ENCODE measurements around a stretch of chr16.

DNA sequence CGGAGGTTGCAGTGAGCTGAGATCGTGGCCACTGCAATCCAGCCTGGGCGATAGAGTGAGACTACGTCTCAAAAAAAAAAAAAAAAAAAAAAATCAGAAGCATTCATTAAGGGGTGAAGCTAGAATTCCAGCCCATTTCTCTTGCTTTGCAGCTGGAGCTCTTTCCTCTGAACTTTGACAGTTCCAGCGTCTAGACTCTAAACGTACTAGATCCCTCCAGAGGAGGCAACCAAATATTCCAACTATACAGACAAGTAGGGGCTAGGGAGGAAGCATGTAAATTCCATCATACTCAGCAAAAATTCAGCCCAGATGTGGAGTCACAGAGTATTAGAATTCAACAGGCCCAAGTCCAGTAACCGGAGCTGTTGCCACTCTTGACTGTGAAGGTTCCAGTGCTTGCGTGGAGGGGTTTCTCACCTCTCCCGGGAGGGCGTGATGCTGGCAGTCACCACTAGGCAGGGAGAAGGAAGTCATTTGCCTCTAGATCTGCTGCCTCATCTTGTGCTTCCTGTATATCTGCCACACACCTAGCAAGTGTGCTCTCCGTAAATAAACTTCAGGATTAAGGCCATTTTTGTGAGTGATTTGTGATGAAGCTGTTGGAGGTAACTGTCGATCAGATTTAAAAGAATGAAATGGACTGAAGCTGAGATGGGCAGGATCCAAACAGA is 1.1 kb upstream of the CKLF start:
- RAMPAGE, long total RNA, result no peak
- RRBS, result 66% methylated on average over 3 of the region's 12 CpGs

GRCh38 chr16:66616119-66616670 is 11.7 kb downstream of the CMTM3 start:
- RAMPAGE, long total RNA, result no peak
- RRBS, result no CpG with 5 or more reads among the region's 6 CpGs

DNA sequence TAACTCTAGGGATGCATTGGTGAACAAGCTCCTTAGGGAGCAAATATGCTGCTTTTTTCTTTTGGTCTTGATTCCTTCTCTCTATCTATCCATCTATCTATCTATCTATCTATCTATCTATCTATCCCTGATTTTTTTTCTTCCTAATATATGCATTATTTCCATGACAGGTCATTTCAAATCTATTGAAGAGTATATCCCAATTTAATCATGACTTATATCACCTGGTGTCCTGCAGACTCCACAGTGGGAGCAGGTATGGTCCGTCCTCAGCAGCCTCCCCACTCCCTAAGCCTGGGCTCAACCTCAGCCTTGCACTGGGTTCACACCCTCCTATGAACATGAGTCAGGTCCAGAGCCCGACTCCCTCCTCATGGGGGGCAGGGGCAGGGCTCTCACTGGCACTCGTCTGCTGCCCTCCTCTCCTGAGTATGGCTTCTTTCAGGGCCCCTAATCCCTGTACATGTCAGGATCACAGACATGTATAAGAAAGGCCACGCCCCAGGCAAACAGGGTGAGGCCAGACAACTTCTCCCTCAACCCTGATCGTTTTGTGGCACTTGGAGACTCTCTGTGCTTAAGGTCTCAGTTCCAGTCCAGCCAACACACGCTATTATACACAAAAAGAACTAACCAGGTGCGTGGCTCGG is 45.0 kb downstream of the CMTM3 start:
- RAMPAGE, long total RNA, result no peak
- RRBS, result no CpG with 5 or more reads among the region's 8 CpGs

DNA sequence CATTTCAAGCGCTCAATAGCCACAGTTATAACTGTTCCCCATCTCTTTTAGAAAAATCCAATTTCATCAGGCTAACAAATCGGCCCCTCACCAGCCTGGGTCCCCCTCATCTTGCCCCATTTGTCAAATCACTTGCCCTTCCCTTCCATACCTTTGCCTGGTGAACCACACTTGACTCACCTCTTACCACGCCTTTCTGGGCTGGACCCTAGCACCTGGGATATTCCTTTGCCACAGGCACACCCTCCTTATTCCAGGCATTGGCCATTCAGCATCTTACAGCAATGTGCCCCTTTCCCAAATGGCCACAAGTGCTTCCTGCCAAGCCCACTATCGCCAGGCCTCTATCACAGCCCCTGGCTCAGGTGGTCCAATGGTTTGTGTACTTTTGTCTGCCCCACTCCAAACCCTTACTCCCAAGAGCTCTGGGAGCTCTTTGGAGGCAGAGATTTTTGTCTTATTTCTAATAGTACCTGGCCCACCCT is 14.8 kb downstream of the CMTM4 start:
- RAMPAGE, long total RNA, result no peak
- RRBS, result no CpG with 5 or more reads among the region's 4 CpGs

DNA sequence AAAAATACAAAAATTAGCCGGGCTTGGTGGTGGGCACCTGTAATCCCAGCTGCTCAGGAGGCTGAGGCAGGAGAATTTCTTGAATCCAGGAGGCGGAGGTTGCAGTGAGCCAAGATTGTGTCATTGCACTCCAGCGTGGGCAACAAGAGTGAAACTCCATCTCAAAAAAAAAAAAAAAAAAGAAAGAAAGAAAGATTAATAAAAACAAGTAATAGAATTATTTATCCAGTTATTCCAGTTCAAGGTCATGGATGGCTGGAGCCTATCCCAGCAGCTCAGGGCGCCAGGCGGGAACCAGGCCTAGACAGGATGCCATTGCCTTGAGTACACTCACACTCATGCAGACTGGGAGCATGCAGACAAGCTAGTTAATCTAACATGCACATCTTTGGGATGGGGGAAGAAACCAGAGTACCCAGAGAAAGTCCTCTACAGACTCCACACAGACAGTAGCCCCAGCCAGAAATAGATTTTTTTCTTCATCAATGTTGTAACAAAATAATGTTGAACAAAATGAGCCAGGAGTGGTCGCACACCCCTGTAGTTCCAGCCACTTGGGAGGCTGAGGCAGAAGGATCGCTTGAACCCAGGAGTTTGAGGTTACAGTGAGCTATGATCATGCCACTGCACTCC is 17.9 kb downstream of the PDP2 start:
- RAMPAGE, long total RNA, result no peak
- RRBS, result no CpG with 5 or more reads among the region's 7 CpGs

- RAMPAGE, long total RNA, result no peak
- RRBS, result no CpG with 5 or more reads among the region's 5 CpGs
Observed at GRCh38 chr16:66905497-66906168, 13.1 kb downstream of the CDH16 start.

GRCh38 chr16:66931787-66932447 is 2.3 kb downstream of the CIAO2B start:
- RAMPAGE, long total RNA, result no peak
- RRBS, result no CpG with 5 or more reads among the region's 6 CpGs

GRCh38 chr16:66937049-66938424 is 2.2 kb downstream of the CES2 start:
- RAMPAGE, long total RNA, result no peak
- RRBS, result 94% methylated on average over 4 of the region's 16 CpGs

GRCh38 chr16:67000130-67001500 is 12.2 kb downstream of the CES4A start:
- RAMPAGE, long total RNA, result no peak
- RRBS, result 2% methylated on average over 8 of the region's 101 CpGs

DNA sequence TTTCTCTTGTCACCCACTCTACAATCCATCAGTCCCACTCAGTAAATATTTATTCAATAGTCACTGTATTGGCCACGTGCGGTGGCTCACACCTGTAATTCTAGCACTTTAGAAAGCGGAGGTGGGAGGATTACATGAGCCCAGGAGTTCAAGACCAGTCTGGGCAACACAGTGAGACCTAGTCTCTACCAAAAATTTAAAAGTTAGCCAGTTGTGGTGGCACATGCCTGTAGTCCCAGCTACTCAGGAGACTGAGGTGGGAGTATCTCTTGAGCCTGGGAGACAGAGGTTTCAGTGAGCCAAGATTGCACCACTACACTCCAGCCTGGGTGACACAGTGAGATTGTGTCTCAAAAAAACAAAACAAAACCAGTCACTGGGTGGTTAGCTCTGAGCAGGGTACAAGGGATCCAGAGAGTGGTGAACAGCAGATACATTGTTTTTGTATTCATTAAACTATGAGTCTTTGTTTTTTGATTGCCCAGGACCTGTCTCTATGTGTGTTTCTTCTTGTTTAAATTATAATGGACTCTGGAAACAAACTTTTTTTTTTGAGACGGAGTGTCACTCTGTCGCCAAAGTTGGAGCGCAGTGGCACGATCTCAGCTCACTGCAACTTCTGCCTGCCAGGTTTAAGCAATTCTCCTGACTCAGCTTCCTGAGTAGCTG is 6.9 kb downstream of the PHAF1 start:
- RAMPAGE, long total RNA, result no peak
- RRBS, result no CpG with 5 or more reads among the region's 7 CpGs

GRCh38 chr16:67158945-67159693 is 590 bp downstream of the TRADD start:
- RAMPAGE, long total RNA, result no peak
- RRBS, result 2% methylated on average over 9 of the region's 38 CpGs

GRCh38 chr16:67162844-67163484 is 1.6 kb upstream of the HSF4 start:
- RAMPAGE, long total RNA, result no peak
- RRBS, result 6% methylated on average over 6 of the region's 71 CpGs

DNA sequence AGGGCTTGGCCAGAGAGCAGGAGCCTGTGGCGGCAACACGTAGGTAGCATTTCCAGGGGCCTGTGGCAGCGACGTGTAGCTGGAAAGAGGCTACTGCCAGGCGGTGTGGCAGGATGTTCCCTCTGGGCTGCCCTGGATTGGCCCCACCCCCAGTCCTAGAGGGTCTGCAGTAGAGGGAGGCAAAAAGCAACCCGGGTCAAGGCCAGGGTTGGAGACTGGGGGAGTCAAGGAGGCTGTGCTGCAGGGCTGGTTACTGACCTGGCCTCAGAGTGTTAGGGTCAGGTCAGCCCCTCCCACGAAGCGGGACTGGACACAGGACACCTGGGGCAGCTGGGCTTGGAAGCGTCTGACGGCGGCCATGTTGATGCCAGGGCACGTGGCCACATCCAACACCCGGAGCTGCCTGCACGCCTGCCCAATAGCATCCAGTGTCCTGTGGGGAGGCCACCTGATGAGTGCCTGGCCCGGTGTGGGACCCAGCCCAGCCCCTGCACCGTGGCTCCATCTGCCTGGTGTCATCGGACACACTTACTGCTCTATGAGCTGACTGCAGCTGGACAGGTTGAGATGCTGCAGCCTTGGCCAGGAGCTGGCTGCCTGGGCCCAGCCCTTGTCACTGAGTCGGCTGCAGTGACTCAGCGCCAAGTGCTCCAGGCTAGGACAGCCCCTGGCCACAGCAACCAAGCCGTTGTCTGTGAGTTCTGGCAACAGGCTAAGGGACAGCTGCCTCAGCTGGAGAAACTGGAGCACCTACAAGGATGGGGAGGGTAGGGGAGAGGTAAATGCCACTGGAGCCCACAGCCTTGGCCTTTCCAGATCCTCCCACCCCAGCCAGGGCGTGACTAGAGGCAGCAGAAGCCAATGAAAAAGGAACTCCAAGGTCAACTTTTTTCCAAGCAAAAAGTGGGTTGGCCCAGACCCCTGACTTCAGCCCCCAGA is 8.7 kb downstream of the ELMO3 start:
- RAMPAGE, long total RNA, result no peak
- RRBS, result 63% methylated on average over 3 of the region's 21 CpGs

- RAMPAGE, long total RNA, result no peak
- RRBS, result no CpG with 5 or more reads among the region's 15 CpGs
Observed at GRCh38 chr16:67231298-67232221, 4.6 kb downstream of the TMEM208 start.

DNA sequence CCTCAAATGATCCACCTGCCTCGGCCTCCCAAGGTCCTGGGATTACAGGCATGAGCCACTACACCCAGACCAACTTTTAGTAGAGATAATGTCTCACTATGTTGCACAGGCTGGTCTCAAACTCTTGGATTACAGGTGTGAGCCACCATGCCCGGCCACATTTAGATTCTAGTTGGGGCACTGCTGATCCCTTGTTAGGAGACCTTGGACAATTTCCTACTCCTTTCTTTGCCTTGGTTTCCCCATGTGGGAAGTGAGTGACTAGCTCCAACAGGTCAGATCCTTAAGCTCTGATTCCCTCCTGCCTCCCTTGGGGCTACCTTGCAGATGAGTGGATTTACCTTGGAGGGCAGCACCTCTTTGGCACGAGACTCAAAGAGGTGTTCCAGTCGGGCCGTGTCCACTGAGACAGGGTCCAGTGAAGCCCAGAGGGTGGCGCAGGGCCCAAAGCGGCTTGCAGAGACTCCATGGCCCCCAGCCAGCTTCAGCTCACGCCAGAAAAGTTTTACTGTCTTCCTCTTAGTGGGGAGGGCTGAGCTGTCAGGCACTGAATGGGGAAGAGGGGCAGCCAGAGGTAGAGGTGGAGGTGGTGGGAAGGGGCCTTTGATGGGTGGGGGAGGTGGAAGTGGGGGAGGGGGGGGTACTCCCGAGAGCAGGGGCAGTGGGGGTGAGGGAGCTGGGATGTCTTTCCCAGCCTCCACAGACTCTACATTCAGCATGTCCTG is 6.5 kb downstream of the TMEM208 start:
- RAMPAGE, long total RNA, result no peak
- RRBS, result no CpG with 5 or more reads among the region's 9 CpGs

DNA sequence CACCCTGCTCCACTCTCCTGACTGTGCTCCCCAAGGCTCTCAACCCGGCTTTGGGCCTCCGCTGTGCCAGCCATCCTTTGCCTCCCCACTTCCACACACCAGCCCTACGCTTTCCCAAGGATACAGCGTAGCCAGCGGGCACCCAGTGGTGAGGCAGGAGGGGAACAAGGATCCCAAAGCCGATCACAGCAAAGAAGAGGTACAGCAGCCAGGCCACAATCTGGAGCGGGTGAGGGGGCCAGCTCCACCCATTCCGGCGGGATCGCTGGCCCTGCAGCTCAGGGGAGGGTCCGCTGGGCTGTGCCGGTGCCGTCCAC is 10.2 kb downstream of the ZDHHC1 start:
- RAMPAGE, long total RNA, result no peak
- RRBS, result 81% methylated on average over 5 of the region's 13 CpGs

DNA sequence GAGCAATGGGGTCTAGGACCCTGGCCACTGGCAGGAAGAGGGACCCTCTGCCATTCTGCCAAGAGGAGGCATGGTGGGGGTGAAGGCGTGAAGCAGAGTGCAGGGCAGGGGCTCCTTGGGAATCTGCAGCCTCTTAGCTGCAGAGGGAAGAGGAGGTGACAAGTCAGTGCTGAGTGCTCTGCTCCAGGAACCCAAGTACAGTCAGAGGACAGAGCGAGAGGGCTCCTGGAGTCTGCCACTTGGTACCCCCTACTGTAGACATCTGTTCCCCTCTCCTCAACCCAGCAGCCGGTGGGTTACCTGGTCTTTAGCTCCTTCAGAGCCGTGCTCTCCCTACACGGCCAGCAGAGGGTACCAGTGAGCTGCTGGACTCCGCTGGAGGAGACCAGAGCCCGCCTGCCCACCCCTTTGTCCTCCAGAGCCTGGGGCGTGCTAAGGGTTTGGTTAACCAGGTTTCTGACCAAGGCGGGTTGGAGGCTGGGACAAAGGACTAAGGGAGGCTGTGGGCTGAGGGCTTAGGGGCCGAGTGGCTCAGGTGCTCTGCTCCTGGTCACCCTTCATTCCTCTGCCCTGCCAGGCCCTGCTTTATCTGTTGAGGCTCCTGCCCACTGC is 2.9 kb upstream of the HSD11B2 start:
- RAMPAGE, long total RNA, result no peak
- RRBS, result no CpG with 5 or more reads among the region's 10 CpGs

- RAMPAGE, long total RNA, result no peak
- RRBS, result no CpG with 5 or more reads among the region's 9 CpGs
Observed at GRCh38 chr16:67448337-67448981, 17.5 kb downstream of the HSD11B2 start.

- RAMPAGE, long total RNA, result no peak
- RRBS, result no CpG with 5 or more reads among the region's 4 CpGs
Observed at GRCh38 chr16:67463116-67463566, 17.8 kb downstream of the ATP6V0D1 start.

- RAMPAGE, long total RNA, result no peak
- RRBS, result no CpG with 5 or more reads among the region's 6 CpGs
Observed at GRCh38 chr16:67469917-67470388, 11.0 kb downstream of the ATP6V0D1 start.

Data from kidney epithelial cell (primary cell).